Vermiform appendix (tissue), 1 donor: ENCODE data around the genes ITGAE and SPNS3.

DNA sequence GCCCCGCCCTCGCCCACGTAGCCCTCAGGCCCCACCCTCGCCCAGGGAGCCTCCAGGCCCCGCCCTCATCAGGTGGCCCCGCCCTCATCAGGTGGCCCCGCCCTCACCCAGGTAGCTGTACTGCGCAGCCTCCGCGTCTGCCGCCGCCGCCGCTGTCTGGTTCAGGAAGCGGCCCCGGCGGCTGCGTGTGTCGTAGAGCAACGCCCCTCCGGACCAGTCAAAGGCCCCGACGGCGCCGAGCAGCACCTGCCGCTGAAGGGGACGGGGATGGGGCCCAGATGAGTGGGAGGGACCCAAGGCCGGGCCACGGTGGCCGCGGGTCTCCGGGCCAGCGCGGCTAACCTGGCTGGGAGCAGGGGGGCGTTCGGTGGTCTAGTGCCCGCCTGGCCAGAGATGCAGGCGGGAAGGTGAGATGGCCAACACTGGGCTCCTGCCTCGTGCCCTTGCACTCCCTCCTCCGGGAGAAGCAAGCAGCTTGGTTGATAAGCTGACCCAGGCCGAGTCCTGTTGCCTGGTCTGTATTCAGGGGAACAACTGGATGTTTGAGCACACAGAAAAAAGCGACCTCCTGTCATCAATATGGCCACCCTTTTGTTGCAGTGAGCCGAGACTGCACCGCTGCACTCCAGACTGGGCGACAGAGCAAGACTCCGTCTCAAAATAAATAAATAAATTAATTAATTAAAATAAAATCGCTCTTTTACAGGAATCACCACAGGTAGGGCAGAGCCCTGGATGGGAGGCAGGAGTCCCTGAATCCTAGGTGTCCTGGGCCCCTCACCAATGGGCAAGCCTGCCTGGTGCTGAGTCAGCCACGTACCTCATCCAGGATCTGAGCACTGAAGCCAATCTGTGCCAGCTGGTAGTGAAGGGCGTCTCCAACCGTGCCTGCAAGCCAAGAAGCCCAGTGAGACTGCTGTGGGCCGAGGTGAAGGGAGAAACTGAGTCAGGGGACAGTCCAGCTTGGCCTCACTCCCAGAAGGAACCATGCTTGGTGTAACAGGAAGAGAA is 31.6 kb downstream of the HASPIN start:
- PRO-cap, result unidirectional peak, plus-strand start at position 164 of the sequence

- PRO-cap, result no peak
Measured at GRCh38 chr17:3800950-3801414, at the start of gene ITGAE. Gene ITGAE, minus strand, starts transcription at chr17:3801188.

GRCh38 chr17:3888220-3888993 is 4.4 kb downstream of the CAMKK1 start:
- PRO-cap, result bidirectional peak, plus-strand start at chr17:3888826, minus-strand start at chr17:3888666

DNA sequence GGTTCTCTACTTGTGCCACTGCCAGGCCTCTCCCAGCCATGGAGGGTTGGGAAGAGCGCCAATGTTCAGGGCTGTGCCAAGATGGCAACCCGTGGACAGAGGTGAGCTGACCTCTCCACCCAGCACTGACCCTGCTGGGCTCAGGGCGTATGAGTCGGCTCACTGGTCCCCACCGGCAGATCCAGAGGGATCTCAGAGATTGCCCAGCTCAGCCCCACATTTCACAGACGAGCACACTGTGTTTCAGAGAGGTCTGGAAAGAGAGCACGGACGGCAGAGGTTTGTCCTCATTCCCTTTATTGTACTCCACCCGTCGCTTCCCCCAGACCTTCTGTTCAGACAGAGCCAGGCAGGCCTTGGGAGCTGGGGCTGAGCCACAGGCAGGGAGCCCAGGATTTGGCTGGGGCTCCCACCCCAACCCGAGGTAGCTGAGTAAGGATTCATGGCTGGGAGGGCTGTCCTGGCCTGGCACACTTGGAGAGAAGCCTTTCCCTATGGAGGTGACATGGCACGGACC is 3.5 kb upstream of the CAMKK1 start:
- PRO-cap, result no peak

- PRO-cap, result no peak
Measured at GRCh38 chr17:3900334-3900941, 7.6 kb upstream of the CAMKK1 start.

DNA sequence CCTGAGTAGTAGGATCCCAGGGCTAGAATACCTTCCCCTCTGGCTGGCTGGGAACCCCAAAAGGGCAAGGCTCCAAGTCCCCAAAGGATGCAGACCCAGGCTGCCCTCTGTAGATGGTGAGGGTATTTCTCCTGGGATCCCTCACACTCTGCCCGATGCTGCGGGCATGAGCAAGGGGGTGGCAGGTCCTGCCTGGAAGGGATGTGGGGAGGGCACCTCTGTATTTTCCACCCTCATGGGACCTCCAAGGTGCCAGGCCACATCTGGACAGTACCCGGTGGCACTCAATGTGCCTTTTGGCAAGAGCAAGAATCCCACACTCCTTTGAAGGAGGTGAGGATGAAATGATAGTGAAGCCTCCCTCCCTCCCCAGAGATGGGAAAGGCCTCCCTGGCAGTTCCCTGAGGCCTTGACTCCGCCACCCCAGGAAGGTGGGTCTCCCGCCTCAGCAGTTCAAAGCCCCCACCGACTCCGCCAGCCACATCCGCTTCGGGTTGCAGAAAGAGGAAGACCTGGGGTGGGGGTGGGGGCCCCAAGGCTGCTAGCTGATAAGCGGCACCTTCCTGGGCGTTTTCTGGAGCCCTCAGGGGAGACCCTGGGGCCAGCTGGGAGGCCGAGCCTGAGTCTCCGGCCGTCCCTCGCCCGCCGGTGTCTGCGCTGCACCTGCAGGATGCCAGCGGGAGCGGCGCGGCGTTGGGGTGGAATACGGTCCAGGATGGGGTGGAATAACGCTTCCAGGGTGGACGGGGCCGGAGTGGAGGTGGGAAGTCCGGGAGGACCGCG is 894 bp downstream of the ATP2A3 start:
- PRO-cap, result bidirectional peak, plus-strand start at position 577 of the sequence, minus-strand start at position 473 of the sequence

DNA sequence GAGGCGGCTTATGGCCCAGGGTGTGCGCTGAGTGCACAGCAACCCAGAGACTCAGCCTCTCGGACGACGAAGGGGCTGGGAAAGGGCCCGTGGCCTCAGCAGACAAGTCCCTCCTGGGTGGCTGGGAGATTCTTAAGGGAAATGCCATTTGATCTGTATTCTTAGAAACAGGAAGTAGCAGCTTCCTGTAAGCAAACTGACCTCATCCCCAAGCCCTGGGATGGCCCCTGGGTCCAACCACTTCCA is 19.8 kb upstream of the ATP2A3 start:
- PRO-cap, result no peak

DNA sequence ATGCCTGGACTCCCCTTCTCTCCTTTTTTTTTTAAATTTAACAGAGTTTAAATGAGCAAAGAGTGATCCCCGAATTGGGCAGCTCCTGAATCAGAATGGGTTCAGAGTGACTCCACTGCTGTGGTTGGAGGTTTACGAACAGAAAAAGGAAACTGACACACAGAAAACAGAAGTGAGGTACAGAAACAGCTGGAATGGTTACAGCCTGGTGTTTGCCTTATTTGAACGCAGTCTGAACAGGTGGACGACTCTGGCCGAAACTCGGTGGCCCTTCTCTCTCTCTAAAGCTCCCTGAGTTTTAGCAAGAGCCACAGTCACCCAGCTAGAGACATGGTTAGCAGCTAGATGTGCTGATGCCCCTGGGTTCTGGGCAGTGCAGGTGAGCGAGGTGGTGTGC is 54.2 kb upstream of the ATP2A3 start:
- PRO-cap, result no peak

GRCh38 chr17:4019491-4020091 is 55.4 kb upstream of the ATP2A3 start:
- PRO-cap, result no peak

GRCh38 chr17:4032751-4033139 is 68.5 kb upstream of the ATP2A3 start:
- PRO-cap, result no peak

DNA sequence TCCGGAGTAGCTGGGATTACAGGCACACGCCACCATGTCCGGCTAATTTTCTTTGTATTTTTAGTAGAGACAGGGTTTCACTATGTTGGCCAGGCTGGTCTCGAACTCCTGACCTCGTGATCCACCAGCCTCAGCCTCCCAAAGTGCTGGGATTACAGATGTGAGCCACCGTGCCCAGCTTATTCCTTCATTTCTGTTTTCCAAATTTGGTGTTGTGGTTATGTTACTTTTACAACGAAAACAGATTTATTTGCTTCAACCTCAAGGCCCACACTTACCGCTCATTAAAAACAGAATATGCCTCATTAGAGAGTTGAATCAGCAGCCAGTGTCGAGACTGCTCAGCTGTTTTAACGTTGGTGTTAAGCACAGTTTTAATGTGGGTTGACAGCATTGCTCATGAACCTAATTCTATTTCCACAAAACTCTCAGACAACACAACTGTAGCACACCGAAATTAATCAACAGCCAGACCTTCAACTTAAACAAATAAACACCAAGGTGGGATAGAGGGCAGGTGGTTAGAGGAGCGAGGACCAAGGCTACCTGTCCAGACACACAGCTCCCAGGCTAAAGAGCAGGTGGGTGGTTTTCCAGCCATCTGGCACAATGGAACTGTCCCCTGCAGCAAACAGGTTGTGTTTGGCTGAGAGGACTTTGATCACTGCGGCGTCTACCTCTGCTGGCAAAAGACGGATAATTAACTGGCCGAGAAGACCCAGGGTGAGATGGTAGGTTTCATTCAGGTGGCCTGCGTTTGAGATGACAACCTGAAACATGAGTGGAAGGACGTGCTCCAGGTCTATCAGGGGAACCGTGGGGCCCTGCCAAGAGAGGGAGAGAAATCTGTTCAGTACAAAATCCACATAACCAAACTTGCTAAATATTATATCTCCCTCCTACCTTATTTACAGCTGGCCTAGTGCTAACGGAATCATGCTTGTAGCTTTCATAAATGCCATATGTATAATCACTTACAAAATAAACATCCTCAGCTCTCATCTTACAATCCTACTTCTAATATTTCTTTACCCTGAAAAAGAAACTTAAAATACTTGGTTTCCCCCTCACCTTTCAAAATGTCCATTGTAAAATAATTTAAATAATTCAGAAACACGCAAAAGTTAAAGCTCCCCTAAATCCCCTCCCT is 69.6 kb upstream of the ATP2A3 start:
- PRO-cap, result no peak

GRCh38 chr17:4073721-4074525 is 68.9 kb downstream of the ZZEF1 start:
- PRO-cap, result no peak

GRCh38 chr17:4083661-4084155 is 59.1 kb downstream of the ZZEF1 start:
- PRO-cap, result no peak

DNA sequence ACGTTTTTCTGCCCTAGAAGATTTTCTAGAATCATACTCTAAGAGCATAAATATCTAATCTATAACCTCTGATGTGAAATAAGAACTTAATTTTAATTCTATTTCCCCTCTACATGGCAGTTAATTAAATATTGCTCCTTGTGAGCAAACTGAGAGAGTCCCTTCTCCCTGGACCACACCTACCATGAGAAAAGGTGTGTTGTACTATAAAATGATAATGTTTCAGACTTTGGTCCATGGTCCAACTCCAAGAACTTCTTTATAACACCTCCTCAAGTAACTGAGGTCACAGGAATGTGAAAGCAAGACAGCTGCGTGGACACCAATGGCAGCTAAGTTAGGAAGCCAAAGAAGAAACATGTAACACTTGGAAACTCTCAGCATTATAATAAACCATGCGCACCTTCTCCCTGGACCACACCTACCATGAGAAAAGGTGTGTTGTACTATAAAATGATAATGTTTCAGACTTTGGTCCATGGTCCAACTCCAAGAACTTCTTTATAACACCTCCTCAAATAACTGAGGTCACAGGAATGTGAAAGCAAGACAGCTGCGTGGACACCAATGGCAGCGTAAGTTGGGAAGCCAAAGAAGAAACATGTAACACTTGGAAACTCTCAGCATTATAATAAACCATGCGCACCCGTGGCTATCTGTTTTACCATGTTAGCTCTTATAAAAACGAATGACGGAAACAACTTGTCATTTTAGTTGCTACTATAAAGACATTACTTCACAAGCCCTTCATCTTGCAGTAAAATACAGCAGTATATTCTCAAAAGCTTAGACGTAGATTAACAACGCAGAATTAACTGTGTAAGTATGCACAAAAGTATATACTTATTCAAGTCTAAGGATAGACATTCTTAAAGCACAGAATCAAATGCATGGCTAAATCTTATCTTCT is 3.8 kb downstream of the ZZEF1 start:
- PRO-cap, result no peak

DNA sequence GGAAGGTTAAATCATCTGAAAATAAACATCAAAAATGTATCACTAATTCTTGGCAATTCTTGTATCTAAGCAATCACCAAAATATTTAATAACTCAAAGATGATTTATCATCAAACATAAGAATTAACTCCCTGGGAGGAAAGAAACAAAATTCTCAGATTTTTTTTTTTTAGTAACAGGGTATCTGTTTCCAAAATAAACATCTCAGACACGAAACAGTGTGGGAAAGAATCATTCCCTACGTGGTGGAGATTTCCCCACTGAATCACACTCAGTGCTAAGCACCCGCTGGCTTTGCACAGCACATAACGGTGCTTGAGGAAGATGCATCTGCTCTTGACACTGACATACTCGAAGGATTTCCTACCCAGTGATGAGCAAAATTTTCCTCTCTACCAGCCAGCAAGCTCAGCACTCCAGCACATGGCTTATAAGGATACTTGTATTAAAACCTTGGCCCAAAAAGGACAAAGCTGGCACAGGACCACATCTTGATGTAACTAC is 59.2 kb downstream of the ANKFY1 start:
- PRO-cap, result no peak

GRCh38 chr17:4341163-4342065 is 25.1 kb downstream of the UBE2G1 start:
- PRO-cap, result no peak

- PRO-cap, result no peak
Measured at GRCh38 chr17:4433420-4434079, at the start of gene SPNS3. Gene SPNS3, plus strand, starts transcription at chr17:4433940.

DNA sequence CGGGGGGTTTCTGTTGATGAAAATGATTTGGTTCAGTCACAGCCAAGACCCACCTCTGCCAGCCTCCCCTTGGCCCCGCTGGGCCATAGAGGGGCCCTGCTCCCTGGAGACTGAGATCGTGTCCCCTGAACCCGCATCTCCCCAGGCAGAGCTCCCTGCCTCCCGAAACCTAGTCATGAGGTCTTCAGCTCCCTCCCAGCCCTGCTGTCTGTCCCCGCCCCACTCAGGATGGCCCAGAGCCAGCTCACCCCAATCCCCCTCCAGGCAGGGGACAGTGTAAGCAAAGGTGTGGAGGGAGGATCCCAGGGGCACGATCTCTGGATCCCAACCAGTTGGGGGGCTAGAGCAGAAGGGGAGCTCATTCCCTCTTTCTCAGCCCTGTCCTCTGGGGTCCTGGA is 16.1 kb upstream of the SPNS2 start:
- PRO-cap, result no peak

GRCh38 chr17:4502722-4503292 is 4.1 kb downstream of the SPNS2 start:
- PRO-cap, result no peak

GRCh38 chr17:4519561-4520045 is 20.9 kb downstream of the SPNS2 start:
- PRO-cap, result bidirectional peak, plus-strand start at chr17:4519718, minus-strand start at chr17:4519477